Myometrial cell (primary cell): Measurements from ENCODE around the gene EFHB.

DNA sequence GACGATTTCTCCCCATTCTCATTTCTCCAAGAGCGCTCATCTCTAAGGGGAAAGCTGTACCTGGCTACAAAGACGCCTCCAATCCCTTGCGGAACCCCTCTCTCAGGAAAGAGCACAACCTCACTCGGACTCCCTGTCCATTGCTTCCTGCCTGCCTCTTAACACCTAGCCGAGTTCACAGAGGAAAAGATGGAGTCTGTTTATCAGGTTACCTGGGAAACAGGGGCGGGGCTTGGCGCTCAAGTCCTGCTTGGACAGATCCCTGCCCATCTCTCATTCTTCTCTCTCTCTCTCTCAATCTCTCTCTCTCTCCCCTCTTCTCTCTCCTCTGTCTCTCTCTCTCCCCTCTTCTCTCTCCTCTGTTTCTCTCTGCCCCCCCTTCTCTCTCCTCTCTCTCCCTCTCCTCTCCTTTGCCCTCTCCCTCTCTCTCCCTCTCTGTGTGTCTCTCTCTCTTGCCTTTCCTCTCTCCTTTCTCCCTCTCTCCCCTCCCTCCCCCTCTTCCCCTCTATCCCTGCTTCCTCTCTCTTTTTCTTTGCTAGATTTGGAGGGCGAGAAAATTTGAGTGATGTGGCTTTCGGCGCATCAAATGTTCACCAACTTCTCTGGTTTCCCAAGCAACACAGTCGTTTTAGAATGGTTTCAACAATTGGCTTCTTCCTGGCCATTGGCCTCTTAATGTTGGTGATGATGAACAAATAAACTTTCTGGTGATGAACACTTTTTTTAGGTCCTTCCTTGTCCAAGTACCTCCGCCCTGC is at the start of gene EFHB:
TSS of gene EFHB (minus strand) at position 198 of the 758 bp plus-strand sequence.
- RAMPAGE, long total RNA = no peak

DNA sequence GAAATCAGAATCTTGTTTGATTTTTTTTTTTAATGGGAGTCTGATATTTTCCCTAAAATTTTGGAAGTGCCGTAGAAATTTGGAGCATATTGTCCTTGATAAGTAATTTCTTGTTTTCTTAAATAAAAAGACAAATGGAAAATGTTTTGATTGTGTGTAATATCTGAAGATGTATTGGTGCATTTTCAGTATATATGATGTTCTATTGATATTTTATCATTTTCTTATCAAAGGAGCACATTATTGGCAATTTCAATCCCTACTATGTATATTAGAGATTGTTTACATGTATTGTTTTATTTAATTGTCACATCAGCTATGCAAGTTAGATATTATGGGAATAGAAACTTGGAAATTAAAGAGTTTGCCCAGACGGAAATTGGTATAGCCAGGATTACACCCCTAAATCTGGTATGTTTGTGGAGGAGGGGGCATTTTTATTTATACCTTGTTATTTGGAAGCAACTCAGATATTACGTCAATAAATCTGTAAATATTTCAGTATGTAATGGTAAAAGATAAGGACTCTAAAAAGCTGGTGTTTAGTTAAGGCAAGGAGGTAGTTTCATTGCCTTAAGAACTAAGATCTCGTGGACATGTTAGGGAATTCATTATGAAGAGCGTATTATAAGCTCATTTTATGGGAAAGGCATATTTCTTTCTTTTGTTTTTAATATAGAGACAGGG is 2.0 kb downstream of the RAB5A start:
- RAMPAGE, long total RNA = no peak

- RAMPAGE, long total RNA = no peak
Measured at GRCh38 chr3:20041158-20042088, 1.2 kb downstream of the KAT2B start.

DNA sequence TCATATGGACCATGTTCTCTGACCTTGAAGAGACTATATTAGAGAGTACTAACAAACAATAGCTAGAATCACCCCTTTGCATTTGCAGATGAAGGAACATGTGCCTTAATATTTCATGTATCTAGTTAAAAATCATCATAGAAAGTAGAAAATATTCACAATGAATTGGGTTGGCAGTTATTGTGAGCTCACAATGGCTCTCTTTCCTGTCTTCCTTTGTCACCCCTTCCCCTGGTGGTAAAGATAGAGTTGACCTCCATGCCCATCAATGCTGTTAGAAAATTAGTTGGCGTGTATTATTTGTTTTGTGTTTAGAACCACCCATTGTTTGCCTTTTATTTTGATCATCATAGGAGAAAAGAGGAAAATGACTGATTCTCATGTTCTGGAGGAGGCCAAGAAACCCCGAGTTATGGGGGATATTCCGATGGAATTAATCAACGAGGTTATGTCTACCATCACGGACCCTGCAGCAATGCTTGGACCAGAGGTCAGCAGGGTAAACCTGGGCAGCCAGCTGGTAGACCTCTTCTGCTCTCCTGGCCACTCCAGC is 63.6 kb downstream of the SGO1 start:
- RAMPAGE, long total RNA = no peak

GRCh38 chr3:21419016-21419432 is 332.0 kb downstream of the ZNF385D start:
- RAMPAGE, long total RNA = no peak

DNA sequence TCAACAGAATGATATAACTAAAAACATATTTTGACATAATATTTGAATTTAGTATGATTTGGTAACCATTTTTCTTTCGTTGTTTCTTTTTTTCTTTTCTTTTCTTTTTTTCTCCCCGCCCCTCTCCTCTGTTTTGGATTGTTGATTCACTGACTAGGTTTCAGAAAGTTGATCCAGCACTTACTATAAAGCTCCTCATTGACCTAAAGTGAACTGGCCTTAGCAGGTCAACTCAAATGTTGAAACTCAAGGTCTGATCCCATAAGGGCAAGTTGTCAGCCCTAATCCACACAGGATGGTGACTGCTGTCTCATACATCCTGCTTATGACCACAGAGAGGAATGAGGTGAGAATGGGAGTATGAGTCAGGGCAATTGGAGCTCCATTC is 78.9 kb downstream of the ZNF385D start:
- RAMPAGE, long total RNA = no peak

DNA sequence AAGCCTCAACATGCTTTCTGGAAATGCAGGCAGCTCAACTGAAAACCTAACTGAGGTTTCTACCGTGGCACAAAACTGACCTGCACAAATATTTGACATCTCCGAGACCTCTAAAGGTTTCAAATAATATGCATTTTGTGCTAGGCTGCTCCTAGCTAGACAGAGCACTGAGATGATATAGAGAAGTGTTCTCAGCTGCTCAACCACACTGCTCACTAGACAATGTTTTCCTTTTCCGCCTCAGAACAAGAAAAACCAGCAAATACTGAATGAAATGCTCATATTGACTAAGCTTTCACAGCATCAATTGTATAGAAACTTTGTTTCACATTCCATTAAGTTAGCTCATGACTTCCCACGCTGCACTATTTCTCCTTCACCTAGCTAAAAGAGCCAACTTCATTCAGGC is 788 bp downstream of the ZNF385D start:
- RAMPAGE, long total RNA = no peak

DNA sequence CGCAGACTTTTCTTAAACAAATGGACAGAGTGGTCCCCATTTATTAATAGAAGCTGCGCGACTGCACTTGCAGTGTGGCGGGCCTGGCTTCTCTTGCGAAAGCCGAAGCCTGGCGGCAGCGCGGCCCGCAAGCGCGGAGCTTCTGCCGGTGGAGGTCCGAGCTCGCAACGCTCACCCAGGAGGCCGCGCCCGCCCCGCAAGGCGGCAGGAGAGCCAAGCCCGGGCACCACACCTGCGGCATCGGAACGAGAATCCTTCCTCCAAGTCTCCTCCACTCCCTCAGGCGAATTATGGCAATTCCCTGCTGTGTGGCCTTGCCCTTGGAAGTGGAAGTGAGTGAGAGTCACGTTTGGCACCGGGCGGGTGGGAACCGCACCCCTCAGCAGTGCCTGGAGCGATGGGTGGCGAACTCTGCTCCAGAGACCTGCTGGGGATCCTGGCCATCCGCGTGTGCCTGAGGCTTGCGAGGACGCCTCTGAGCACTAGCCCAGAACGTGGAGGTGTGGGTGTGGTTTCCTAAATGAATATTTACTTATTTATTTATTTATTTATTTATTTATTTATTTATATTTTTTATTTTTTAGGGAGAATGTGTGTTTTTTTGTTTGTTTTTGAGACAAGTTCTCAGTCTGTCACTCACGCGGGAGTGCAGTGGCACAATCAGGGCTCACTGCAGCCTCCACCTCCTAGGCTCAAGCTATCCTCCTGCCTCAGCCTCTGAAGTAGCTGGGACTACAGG is 133.7 kb upstream of the UBE2E1 start:
- RAMPAGE, long total RNA = no peak

DNA sequence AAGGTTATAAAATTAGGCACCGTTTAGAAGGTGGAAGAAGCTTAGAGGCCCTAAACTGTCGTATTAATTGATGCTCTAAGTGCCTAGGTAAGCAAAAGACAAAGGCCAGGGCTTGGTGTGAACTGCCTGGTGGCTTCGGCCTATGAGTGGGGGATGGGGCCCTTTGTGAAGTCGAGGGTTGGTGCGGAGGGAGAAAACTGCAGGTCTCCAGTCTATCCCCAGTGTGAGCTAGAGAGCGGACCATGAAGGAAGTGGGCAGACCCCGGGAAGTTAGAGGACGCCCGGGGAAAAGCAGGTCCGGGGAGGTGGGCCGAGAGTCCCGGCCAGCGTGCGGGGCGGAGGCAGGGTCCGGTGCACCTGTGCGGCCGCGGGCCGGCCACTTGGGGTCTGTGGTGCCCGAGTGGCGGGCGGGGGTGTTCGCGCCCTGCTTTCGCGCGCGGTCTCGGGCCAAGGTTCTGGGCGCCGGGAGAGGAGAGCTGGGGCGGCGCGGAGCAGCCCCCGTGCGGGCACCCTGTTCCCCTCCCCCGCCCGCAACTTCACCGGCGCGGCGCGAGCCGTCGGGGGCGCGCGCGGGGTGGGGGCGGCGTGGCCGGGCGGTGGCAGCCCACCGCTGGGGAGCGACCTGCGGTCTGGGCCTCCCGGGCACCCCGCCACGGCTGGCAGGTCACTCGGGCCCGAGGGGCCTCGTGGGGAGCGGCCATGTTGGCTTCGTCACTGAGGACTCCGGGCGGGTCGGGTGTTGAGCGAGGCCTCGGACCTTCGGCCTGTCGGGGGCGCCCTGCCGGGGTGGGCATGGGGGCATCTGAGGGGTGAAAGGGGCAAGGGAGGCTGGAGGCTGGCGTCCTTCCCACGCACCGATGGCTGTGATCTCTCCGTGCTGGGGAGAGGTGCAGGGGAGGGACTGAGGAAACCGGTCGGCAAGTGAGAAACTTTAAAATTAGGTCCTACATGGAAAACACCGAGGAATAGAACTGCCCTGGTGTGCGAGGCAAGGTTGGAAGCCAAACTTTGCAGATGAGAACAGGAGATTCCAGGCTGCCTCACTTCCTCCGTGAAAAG is 4.8 kb downstream of the UBE2E1 start:
- RAMPAGE, long total RNA = no peak

DNA sequence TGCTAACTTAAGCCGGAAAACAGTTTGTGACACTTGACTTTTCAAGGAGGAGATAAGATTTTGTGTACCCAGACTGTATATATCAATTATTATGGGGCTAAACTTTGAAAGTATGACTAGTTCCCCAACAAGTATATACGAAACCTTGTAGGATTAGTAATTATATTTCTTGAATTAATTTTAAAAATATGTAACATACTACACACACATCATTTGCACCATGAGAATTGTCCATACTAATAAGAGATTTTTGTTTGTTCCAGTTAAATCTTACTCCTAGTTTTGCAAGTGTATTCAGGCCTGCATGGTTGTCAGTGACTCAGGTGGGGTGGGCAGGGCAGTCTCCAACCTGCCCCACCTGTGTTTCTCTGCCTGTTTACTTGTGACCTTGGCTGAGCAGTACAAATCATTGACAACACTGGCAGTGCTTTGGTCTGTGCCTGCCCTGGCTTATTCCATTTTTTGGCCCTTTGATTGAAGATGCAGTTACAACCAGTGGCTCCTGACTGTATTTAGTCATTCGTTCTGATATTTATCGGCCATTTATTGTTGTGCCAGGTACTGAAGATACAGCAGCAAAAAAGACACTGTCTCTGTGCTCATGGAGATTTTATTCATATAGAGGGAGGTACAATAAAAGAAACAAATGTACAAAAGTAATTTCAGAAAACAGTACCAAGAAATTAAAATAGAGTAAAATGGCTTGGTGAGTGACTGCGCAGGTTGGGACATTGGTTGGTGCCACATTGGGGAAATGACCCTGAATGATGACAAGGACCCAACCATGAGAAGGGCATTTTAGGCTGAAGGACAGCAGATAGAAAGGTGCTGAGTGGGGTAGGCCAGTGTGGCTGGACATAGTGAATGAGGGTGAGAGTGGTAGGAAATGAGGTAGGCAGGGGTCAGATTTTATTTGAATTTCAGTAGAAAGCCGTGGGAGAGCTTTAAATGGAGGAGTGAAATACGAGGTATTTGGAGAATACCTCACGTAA is 19.4 kb downstream of the UBE2E1 start:
- RAMPAGE, long total RNA = no peak

- RAMPAGE, long total RNA = no peak
Measured at GRCh38 chr3:23919554-23920672, 3.0 kb downstream of the RPL15 start.

DNA sequence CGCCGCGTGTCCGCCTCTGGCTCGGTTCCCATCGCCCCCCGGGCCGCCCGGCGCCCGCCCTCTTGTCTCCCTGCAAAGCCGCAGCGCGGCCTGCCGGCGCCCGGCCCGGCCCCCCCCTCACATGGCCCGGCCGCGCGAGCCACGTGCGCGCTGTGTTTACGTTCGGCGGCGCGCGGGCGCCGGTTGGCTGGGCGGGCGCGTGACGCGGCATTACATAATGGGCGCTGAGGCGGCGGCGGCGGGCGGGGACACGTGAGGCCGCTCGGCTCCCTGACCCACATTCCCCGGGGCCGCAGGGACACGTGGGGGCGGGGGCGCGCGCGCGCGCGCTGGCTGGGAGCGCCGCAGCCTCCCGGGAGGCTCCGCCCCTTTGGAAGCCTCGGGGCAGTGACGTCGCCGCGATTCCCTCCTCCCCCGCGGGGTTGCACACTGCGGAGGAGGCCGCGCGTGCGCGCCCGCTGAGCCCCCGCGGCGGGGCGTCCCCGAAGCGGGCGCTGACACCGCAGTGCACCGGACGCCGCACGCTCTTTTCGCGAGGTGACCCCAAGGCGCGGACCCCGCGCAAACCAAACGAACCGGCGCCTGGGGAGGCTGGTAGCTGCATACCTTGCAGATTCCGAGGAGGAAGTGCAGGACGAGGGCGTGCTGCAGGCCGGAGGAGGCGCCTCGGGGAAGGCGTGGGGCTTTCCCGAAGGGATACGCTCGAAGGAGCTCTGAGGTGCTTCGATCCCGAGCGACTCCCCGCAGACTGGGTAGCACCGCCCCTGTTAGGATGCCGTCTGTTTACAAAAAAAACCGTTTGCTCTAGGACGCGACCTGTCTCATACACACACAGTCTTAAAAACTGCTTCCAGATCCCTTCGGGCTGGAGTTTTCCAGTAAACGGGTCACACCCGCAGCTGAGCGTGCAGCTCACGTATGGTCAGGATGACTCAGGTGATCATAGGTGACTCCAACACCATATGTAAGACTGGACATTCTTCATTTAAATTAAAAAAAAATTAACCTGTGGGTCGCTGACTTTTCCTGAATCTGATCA is 950 bp downstream of the NR1D2 start:
- RAMPAGE, long total RNA = no peak

DNA sequence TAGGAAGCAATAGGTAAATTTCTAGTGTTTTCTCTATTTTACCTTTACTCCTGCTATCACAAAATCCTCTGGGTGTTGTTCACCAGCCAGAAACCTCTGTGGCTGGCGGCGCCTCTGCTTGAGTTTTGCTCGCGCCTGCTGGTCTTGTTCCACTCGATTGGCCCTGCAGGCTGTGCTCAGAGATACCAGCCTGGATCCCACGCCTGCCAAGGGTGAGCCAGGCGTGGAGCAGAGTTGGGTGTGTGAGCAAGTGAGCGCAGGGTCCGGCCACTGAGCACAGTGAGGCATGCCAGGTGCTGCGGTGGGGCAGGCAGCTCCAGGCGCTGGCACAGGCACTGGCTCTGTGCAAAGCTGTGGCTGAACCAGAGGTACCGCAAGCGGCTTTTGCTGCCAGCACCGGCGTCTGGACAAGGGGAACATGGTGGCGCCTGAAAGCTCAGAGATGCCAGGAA is 73.6 kb downstream of the NR1D2 start:
- RAMPAGE, long total RNA = no peak

- RAMPAGE, long total RNA = no peak
Measured at GRCh38 chr3:24146284-24146847, 201.3 kb downstream of the NR1D2 start.

- RAMPAGE, long total RNA = no peak
Measured at GRCh38 chr3:24314480-24315026, 180.1 kb downstream of the THRB start.

DNA sequence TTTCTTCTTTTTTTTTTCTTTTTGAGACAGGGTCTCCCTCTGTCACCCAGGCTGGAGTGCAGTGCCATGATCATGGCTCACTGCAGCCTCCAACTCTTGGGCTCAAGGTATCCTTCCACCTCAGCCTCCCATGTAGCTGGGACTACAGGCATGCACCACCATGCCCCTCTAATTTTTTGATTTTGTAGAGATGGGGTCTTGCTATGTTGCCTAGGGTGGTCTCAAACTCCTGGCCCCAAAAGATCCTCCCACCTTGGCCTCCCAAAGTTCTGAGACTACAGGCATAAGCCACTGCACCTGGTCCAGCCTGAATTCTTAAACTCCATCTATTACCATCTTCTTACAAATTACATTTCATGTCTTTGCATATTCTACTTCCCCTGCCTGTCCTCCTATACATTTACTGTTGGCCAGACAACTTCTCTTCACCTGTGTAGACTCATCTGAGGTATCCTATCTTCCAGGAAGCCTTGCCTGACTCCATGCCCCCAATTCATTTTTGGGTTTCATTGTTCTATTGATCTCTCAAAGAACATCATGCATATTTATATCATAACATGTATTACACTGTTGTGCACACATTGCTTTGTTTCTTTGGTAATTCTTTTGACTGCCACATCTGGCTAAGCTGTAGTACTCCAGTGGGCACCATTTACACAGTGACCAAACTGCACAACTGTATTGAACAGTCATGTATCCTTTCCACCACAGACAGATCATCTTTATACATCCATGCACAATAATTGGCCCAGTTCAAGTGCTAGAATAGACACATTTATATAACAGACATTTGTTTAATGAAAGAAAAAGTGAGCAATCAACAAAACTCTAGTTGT is 165.5 kb downstream of the THRB start:
- RAMPAGE, long total RNA = no peak

DNA sequence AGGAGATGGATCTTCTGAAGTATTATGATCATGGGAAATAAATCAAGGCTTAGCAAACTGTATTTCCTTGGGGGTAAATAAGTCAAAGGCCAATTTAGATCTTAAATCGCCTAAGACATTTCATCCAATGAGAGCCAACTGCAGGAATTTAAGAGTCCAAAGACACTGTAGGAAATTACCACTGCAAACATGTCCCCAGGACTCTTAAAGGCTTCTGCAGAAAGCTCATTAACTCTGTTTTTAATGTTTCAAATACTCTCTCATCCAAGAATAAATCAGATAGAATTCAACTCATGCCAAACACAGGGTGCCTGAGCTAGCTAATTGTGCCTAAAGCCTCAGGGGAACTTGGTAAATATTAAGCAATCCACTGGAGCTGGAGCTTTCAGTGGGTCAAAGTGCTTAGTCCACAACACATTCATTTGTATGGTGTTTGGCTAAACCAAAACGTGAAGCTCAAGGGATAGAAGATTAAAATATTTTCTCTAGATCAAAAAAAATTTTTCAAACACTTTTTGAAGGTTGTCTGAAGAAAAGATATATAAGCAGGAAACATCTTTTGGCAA is 131.5 kb downstream of the THRB start:
- RAMPAGE, long total RNA = no peak

DNA sequence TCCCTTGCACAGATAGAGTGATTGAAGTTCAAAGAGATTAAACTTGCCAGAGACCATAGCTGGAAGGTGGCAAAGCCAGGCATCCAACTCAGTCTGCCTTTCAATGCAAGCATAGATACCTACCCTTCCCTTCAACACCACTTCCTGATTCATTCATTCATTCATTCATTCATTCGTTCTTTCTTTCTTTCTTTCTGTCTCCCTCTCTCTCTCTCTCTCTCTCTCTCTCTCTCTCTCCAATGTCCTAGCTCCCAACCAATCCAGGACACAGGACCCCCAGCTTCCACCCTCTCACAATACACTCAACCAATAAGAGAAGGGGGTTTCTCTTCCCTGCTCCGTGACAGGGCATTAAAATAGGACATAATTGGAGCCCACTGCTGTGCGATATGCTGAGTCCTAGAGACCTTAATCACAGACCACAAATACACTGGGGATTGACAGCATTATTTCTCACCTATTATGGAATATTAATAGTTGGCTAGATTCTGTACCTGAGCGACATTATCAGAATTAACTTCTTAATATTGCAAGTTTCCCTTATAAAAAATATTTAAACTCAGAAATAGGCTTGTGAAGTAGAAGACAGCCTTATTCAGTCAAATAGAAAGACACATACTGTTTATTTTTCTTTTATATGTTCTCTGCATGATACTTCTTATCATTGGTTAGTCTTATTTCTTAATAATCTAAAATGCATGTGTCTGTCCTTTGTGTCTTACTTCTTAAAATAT is 12.1 kb downstream of the THRB start:
- RAMPAGE, long total RNA = no peak

DNA sequence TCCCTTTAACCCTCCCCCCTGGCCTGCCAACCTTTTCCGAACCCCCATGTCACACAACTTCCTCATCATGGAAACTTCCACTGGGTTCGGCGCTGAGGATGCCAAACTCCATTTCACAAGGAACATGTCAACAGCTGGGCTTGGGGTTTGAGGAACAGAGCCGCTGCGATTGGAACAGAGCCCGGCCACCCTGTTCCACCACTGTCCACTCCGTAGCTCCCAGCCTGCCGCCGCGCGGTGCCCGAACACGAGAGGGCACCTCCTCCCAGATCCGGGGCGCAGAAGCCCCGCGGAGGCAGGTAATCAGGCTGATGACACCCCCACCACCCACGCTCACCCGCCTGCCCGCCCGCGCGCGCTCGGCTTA is 474 bp downstream of the THRB start:
- RAMPAGE, long total RNA = no peak

- RAMPAGE, long total RNA = no peak
Measured at GRCh38 chr3:24496500-24496856, 1.8 kb upstream of the THRB start.